Metanephros (tissue), 2 donors: ENCODE measurements around a stretch of chr2.

- RAMPAGE, long total RNA, result no peak
Measured at GRCh38 chr2:127411860-127412682, 6.2 kb upstream of the PROC start.

GRCh38 chr2:127415635-127416487 is 2.4 kb upstream of the PROC start:
- RAMPAGE, long total RNA, result no peak

GRCh38 chr2:127422835-127423433 is 4.7 kb downstream of the PROC start:
- RAMPAGE, long total RNA, result no peak

GRCh38 chr2:127536819-127537173 is 1.3 kb downstream of the MYO7B start:
- RAMPAGE, long total RNA, result no peak

DNA sequence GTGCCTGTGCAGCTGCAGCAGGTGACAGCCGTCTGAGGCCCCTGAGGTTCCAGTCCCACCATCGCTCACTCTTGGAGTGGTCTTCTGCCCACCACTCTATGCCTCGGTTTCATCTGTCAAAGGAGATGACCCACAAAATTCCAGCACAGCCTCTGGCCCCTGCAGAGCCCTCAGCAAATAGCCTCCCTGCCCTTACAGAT is 16.6 kb upstream of the GPR17 start:
- RAMPAGE, long total RNA, result no peak

- RAMPAGE, long total RNA, result no peak
Measured at GRCh38 chr2:127632477-127633143, 13.3 kb upstream of the GPR17 start.

DNA sequence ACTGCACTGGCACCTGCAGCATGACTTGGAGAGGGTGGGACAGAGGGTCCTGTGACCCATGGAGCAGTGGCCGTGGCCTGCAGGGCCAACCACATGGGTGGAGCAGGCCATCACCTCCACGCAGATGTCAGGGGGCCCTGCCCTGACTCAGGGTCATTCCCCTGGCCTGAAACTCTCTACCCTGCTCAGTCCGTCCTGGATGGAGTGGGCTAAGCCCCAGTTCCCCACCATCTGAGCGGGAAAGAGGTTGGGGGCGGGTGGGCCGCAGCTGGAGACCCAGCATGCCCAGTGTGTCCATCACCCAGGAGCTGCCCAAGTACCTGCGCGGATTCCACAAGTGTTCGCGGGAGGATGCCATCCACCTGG is 10.6 kb upstream of the GPR17 start:
- RAMPAGE, long total RNA, result no peak

DNA sequence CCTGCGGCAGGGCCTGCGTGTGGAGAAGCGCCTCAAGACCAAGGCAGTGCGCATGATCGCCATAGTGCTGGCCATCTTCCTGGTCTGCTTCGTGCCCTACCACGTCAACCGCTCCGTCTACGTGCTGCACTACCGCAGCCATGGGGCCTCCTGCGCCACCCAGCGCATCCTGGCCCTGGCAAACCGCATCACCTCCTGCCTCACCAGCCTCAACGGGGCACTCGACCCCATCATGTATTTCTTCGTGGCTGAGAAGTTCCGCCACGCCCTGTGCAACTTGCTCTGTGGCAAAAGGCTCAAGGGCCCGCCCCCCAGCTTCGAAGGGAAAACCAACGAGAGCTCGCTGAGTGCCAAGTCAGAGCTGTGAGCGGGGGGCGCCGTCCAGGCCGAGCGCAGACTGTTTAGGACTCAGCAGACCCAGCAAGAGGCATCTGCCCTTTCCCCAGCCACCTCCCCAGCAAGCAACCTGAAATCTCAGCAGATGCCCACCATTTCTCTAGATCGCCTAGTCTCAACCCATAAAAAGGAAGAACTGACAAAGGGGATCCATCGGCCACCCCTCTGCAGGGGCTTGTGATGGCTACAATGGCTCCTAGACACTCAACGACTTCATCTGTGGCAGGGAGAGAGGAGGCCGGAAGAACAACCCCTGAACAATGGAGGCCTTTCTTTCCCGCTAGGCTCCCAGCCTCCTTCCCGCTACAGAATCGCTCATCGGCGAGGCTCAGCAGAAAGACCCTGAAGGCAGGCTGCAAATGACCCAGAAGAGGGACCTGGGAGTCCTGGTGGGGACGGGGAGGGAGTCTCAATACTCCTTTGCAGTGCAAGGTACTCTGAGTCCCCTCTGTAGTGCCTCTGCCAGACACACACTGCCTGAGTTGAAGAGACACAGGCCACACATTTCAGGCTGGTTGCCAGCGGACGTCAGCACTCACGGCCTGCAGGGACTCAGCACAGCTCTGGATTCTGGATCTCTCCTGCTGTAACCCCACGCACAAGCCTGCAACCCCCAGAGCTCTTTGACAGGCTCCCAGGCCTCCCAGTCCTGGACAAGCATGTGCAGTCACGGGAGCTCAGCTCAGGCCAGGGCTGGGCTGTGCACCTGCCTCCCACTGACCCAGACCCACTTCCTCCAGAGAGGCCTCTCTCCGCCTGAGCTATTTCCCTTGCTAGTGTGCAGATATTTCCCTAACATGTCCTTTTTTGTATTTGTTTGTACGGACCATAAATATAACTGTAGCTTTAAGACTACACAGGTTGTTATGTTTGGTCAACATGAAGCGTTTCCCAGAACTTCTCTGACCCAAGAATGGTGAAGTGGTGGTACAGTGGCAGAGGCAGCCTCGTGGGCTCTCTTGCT is 5.9 kb downstream of the GPR17 start:
- RAMPAGE, long total RNA, result no peak

DNA sequence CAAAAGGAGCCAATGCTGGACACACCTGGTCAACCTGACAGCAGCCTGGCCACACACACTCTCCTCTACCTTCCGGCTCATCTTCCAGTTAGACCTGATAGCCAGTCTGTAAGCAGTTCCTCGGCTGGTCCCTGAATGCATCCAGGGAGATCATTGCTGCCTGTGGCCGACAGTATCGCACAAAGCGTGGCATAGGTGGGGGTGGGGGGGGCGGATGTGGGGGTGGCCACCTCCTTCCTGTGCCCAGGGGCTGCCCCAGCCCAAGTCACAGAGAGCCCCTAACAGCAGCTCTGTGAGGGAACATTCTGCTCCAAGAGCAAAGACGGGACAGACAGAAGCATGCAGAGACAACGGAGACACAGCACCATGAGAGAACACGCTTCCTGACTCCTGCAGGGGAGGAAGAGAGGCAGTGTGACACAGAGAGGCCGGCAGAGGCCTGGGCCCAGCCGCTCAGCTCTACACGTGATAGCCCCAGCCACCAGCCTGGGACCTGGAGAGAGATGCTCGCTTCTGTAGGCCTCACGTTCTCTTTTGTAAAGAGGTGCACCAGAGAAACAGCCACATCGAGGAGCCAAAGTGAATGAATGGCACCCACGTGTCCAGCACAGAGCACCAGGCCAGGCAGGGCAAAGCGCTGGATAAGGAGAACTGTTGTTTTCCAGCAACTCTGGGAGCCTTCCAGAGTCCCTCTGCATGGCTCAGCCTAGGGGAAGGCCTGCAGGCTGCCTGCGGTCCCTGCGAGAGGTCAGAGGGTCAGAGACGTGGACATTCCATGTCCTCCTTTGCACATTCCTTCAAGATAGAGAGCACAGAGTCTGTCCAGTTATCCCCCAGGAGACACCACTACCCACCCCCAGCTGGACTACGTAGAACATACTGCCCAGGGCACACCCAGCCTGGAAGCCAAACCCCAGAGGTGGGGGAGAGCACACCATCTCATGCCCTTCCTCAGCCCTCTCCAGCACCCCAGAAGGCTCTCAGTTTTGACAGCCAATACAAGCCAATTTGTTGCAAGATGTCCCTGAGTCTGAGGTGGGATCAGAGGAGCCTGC is 14.3 kb downstream of the LIMS2 start:
- RAMPAGE, long total RNA, result no peak

- RAMPAGE, long total RNA, result no peak
Measured at GRCh38 chr2:127681159-127681850, 6.0 kb upstream of the LIMS2 start.

- RAMPAGE, long total RNA, result no peak
Measured at GRCh38 chr2:127809989-127810522, 915 bp downstream of the WDR33 start.

- RAMPAGE, long total RNA, result no peak
Measured at GRCh38 chr2:127843493-127844826, 14.0 kb downstream of the POLR2D start.

DNA sequence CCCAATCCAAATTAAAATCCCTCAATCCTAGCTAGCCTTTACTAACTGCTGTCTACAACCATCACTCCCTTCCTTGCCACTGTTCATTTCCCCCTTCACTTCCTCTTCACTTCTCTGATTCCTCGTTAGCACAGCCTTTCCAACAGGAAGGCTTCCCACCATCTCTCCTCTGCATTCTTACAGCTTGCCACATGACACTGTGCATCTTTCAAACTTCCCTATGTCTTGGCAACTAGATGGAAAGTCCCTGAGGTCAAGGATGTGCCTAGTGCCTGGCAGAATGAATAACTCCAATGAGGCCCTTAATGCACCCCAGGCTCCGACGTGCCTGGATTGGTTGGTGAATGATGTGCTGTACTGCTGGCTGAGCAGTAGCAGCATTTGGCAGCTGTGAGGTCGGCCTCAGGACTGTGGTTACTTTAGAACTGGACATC is 15.1 kb downstream of the SAP130 start:
- RAMPAGE, long total RNA, result no peak

DNA sequence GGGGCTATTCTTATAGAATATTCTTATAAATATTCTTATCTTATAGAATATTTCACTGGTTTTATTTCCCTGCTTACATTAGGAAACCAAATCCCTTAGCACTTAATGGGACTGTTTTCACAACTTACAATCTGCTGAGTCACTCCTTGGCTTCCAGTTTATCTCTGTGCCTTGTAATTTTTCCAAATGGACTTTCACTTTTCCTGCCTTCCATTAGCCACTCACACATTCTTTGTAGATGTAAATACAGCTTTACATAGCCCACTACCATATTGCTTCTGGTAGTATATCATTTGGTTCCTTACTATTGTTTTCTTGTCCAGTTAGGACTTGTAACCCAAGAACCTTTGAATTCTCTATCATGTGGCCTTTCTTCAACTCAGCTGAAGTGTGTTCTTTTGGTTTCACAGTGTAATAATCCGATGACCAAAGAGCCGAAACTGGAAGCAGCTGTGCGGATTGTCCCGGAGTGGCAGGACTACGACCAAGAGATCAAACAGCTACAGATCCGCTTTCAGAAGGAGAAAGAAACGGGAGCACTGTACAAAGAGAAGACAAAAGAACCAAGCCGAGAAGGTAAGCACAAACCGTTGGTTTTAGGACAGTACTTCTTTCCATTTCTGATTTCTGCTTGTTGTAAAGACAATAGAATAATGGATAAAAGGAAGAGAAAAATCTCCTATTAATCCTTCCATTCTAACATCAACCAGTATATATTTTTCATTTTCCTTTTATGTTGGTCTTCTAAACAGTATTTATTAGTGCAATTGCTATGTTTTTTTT is 96.2 kb downstream of the UGGT1 start:
- RAMPAGE, long total RNA, result no peak

- RAMPAGE, long total RNA, result no peak
Measured at GRCh38 chr2:128361925-128362544, 43.4 kb upstream of the HS6ST1 start.

- RAMPAGE, long total RNA, result no peak
Measured at GRCh38 chr2:128638782-128639254, 320.1 kb upstream of the HS6ST1 start.

DNA sequence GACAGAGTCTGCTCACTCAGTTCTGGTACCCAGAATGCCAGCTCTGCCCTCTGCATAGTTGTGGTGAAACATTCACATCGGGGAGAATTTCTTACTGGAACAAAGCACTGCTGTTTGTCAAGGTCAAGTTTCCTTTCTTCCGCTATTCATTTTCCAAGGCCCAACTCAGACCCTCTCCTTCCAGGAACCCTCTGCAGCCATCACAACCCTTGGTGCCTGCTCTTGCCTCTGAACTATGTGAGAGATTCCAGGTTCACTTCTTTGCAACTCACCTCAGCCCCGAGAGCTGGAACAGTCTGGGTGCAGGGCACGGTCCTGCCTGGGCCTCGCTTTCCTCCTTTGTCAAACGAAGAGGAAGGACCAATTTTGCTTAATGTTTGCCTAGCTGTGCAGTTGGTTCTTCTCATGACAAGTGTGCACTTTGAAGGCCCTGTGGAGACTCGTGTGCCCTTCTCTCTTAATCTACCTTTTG is 669.9 kb upstream of the HS6ST1 start:
- RAMPAGE, long total RNA, result no peak

- RAMPAGE, long total RNA, result no peak
Measured at GRCh38 chr2:129981621-129982098, 2.2 kb downstream of the RAB6C start.

DNA sequence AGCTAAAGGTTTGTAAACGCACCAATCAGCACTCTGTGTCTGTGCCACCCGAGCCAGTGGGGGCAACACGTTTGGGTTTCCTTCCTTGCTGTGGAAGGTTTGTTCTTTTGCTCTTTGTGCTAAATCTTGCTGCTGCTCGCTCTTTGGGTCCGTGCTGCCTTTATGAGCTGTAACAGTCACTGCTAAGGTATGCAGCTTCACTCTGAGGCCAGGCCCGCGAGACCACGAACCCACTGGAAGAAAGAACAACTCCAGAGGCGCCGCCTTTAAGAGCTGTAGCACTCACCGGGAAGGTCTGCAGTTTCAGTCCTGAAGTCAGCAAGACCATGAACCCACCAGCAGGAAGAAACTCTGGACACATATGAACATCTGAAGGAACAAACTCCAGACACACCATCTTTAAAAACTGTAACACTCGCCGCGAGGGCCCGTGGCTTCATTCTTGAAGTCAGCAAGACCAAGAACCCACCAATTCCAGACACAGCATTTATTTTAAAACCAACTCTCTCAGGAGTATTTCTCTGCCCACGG is 13.8 kb downstream of the CCDC115 start:
- RAMPAGE, long total RNA, result no peak

GRCh38 chr2:130336944-130337815 is 4.8 kb downstream of the CCDC115 start:
- RAMPAGE, long total RNA, result no peak